GM19240 (cell line): Measurements from ENCODE around the genes TMEM144 and RAPGEF2.

GRCh38 chr4:158094732-158095485 is 77.9 kb downstream of the GASK1B start:
- RRBS: no CpG with 5 or more reads among the region's 3 CpGs

DNA sequence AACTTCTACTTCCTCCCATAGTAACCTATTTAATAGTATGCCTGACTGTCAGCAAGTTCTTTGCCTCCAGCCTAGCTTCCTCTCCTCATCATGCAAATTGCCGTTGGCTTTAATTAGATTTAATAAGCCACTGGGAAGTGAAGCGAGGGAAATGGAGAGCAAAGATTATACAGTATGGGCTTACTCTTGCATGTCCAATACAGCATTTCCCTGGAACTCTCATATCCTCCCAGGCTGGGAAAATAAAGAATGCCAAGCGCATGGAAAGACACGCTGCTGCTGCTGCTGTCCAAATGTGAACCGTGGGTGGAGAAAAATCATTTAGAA is 2.8 kb downstream of the GASK1B start:
- RRBS: no CpG with 5 or more reads among the region's 5 CpGs

- RRBS: 14% methylated on average over 13 of the region's 30 CpGs
Measured at GRCh38 chr4:158209924-158210710, at the start of gene TMEM144. Gene TMEM144, plus strand, starts transcription at chr4:158210486.

GRCh38 chr4:158670615-158671756 is 701 bp downstream of the C4orf46 start:
- RRBS: 2% methylated on average over 8 of the region's 42 CpGs

DNA sequence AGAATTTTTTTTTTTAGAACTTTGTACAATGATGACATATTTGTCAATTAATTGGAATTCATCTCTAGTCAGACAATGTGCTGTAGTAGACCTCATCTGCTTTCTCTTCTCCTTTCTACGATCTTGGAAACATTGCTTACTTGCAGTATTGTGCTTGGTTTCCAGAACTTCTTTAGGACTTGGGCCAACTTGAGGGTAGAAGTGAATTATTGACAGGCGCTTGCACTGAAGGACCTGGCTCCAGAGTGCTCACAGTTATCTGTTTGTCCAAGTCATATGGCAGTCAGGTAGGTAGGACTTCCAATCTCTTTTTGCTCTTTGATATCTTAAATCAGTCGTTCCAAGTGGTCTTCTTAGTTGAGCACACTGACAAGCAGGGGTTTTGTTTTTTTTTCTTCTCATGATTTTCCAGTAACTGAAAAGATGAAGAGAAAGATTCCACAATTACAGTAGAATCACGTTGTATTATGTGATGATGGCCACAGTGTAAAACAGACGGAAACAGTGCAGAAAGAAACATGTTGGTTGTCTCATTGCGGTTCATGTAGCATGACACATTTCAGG is 39.7 kb downstream of the FNIP2 start:
- RRBS: no CpG with 5 or more reads among the region's 6 CpGs

- RRBS: no CpG with 5 or more reads among the region's 5 CpGs
Measured at GRCh38 chr4:158824622-158825285, 55.9 kb downstream of the FNIP2 start.

DNA sequence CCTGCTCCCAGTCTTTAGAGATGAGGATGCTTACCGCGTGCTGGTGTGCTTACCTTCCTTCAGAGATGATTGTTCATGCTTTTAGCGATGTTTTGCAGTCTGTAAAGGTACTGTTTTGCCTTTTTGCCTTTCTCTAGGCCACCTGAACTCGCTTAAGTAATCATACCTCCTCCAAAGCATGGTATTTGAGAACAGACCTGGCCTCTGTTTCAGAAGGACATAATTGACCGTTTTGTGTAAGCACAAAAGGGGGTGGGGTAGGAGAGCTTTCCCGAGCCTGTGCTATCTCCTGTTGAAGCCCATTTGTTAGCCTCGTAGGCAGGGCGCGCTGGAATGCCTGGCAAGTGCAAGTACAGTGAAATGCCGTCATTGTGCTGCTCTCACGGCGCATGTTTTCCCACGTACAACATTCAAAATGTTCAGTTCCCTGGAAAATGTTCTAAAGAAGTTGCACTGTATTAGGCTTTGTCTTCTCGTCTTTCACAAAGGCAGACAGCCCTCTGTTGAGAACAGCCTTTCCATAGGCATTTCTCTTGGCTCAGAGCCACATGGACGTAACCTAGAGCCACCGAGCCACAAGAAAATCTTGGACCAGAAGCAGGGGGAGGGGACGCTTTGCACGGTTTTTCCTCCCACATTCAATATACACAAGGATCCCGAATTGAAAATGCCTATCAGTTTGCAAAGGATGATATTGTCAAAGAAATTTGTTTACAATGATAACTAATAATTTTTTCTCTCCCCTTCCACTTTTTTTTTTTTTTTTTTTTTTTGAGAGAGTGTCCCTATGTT is 13.1 kb upstream of the C4orf45 start:
- RRBS: no CpG with 5 or more reads among the region's 19 CpGs

- RRBS: 6% methylated on average over 17 of the region's 71 CpGs
Measured at GRCh38 chr4:159102737-159103315, at the start of gene RAPGEF2. Gene RAPGEF2, plus strand, starts transcription at chr4:159103079.

DNA sequence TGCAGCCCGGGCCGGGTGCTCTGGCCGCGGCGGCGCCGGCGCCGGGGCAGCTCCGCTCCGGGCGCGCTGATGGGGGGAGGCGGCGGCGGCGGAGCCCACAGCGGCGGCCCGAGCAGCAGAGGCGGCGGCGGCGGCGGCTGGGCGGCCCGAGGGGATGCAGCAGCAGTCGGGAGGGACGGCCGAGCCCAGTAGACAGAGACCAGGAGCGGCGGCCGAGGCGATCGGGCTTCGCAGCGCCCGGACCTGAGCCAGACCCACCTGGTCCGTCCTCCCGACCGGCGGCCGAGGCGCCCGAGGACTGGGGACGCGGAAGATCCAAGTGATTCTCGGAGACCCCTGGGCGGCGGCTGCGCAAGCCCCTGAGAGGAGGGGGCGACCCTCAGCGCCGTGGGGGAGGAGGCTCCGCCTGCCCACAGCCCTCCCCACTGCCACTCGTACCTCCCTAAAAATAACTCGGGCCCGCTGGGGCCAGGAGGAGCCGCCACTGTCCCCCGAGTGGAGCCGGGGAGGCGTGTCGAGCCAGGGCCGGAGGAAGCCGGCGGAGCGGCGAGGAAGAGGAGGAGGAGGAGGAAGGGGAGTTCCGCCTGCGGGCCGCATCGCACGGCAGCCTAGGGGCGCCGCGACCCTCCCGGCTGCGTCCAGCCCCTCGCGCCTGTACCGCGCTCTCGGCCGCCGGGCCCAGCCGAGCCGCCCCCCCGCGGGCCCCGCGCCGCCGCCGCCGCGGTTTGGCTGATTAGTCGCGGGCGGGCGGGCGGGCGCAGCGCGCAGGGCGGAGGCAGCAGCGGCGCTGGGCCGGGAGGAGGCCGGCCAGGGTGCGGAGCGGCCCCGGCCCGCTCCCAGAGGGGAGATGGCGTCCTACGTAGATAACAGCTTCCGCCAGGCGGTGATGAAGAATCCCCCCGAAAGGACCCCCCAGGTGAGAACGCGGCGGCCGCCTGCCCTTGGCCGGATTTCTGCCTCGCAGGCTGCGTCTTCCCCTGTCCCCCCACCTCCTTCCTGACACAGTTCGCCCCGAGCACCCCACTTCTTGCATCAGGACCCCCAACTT is 761 bp downstream of the RAPGEF2 start:
- RRBS: 2% methylated on average over 18 of the region's 127 CpGs

GRCh38 chr4:159150985-159151964 is 48.4 kb downstream of the RAPGEF2 start:
- RRBS: no CpG with 5 or more reads among the region's 5 CpGs

DNA sequence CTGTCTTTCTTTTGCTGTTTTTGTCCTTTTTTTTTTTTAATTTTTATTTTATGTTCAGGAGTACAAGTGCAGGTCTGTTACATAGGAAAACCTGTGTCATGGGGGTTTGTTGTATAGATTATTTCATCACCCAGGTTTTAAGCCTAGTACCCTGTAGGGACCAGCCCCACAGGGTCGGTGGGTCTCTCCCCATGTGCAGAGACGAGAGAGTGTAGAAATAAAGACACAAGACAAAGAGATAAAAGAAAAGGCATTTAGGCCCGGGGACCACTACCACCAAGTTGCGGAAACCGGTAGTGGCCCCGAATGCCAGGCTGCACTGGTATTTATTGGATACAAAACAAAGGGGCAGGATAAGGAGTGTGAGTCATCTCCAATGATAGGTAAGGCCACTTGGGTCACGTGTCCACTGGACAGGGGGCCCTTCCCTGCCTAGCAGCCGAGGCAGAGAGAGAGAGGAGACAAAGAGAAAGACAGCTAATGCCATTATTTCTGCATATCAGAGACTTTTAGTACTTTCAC is 212.5 kb downstream of the RAPGEF2 start:
- RRBS: no CpG with 5 or more reads among the region's 8 CpGs

- RRBS: no CpG with 5 or more reads among the region's 5 CpGs
Measured at GRCh38 chr4:159317223-159317613, 214.3 kb downstream of the RAPGEF2 start.

DNA sequence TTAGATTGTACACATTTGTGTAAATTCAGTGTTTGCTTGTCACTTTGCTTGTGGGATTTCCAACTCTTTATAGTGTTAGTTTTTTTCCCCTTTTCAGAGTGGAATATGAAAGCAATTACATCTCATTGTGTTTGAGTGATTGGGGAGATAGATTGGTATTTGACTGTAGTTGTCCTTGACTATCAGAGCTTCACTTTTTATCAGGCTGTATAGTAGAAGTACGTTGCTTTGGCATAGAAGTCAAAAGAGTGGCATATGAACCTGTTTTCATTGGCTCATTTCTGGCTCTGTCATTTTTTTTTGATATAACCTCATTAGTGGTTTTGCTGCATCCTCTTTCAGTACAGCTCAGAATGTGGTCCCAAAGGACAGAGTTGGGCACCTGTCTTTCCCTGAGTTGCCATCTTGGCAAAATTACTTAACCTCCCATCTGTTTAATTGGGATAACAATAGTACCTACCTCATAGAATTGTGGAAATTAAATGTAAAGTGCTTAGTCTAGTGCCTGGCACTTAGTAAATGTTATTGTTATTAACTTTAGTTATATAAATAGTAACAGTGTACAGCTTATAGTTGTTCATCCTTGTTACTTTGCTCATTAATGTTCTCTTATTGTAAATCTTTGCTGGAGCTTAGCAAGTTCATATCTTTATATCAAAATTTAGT is 1.5 kb downstream of the TMA16 start:
- RRBS: no CpG with 5 or more reads among the region's 1 CpG

DNA sequence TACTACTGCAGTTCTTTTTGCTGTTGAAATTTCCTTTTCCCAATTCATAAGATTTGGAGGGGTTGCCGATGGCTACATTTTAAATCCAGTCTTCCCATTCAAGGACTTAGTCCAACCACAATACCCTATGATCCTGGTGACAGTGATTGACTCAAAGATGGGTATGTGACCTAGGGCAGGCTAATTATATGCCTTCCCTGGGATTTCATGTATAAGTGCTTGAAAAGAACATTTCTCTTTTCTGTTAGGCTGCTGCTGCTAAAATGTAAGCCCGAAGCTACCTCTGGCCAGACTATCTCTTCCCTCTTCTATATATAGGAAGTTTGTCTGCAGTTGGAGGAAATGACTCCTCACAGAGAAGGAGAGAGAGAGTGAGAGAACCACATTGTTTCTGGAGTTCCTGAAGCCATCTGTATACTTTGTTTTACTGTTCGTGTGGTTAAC is 112.3 kb downstream of the TMA16 start:
- RRBS: no CpG with 5 or more reads among the region's 3 CpGs

DNA sequence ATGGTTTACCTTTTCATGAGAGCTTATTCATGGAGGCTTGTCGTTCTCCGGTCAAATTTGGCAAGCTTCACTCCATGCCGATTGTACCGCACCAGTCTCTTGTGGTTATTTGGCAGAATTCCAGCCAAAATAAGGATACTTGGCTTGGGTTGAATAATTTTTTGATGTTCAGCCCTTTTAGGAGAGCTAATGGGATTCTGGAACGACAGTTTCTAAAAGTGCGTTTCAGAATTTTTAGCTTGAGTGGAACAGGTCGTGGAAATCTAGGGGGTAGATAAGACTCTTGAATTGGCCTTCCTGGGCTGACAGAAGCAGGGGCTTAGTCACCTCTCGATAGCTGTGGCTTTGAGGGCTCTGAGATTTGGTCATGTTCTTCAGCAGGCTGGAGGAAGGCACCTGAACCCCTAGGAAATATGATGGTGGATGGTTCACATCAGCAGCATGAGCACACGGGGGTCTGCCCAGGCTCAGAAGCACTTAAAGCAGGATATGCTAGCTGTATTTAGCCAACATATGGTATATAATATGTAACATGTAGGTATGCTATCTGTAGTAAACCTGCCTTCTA is 1.5 kb downstream of the KLHL2 start:
- RRBS: no CpG with 5 or more reads among the region's 9 CpGs

- RRBS: no CpG with 5 or more reads among the region's 6 CpGs
Measured at GRCh38 chr4:165222325-165223501, 15.4 kb downstream of the KLHL2 start.

DNA sequence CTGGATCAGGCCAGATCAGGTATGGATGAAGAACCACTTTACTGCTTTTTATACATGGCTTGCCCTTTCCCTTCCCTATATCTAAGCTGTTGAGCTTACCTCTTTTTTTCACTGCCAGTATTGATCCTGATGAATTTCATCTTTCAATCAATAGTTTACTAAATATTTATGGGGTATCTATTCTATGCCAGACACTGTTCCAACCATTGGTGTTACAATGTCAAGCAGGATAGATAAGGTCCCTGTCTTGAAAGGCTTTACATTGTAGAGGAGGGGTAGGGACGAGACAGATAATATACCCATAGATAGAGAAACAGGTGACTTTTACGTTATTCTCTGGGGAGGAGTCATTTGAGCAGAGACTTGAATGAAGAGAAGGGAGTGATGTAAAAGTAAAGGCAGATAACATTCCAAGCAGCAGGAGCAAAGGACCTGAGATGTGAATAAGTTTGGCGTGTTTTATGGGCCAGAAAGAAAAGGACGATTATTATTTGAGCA is 33.7 kb downstream of the GK3 start:
- RRBS: no CpG with 5 or more reads among the region's 4 CpGs

DNA sequence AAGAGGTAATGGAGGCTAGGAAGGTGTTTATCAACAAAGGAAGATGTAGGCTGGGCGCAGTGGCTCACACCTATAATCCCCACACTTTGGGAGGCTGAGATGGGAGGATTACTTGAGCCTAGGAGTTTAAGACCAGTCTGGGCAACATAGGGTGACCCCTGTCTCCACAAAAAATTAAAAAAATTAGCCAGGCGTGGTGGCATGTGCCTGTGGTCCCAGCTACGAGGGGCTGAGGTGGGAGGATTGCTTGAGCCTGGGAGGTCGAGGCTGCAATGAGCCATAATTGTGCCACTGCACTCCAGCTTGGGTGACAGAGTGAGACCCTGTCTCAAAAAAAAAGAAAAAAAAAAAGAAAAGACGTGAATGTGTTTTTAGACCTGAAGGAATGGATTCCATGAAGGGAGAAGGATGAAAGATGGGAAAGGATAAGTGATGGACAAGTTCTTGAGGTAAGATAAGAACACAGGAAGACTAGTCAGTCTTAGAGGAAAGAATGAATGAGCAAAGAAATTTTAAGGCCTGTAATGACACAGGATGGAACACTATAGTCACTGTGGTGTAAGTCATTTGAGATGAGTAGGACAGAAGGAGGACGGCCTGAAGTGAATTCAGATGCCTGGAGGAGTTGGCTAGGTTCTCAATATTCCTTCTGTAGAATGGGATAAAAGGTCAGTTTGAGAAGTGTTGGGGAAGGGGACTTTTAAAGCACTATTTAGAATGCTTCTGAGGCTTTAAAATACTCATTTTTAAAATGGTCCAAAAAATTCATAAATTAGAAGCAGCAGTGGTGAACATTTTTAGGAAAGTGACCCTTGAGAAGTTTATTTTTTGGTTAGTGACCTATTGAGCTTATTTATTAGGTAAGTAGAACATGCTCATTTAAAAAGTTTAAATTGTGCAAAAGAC is 3.8 kb downstream of the MSMO1 start:
- RRBS: no CpG with 5 or more reads among the region's 6 CpGs

- RRBS: no CpG with 5 or more reads among the region's 7 CpGs
Measured at GRCh38 chr4:165464344-165464862, 85.6 kb downstream of the CPE start.